Hair follicle dermal papilla cell (primary cell): ENCODE measurements around a stretch of chr3.

DNA sequence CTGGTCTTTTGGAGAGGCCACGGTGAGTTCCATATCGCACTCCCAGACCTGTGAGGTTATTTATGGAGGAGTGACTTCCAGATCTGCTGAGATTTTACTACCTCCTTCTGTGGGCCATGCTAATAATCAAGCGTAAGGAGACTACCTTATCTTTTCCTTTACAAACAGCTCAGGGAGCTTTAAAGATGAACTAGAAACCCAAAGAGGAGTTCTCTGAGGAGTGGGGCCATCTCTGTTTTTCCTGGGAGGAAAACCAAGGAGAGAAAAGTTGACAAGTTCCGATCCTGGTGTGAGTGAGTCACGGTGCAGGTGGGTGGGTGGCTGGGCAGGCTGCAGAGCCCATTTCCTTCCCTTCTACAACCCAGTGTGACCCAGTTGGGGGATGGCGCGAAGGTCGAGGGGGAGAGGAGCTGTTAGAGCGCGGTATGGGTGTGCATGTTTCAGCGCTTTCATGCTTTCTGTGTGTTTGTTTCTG, 3.6 kb downstream of the FAM43A start:
- CAGE, long polyA plus RNA: no peak

GRCh38 chr3:194740822-194741728, 55.4 kb downstream of the FAM43A start:
- CAGE, long polyA plus RNA: no peak

- CAGE, long polyA plus RNA: no peak
These were observed 139.0 kb downstream of the FAM43A start for GRCh38 chr3:194824583-194825172.

- CAGE, long polyA plus RNA: no peak
These were observed 185.1 kb downstream of the FAM43A start for GRCh38 chr3:194870871-194871151.

- CAGE, long polyA plus RNA: no peak
These were observed 176.8 kb downstream of the XXYLT1 start for GRCh38 chr3:195094079-195094584.

- CAGE, long polyA plus RNA: no peak
These were observed 168.3 kb downstream of the XXYLT1 start for GRCh38 chr3:195102696-195103063.

DNA sequence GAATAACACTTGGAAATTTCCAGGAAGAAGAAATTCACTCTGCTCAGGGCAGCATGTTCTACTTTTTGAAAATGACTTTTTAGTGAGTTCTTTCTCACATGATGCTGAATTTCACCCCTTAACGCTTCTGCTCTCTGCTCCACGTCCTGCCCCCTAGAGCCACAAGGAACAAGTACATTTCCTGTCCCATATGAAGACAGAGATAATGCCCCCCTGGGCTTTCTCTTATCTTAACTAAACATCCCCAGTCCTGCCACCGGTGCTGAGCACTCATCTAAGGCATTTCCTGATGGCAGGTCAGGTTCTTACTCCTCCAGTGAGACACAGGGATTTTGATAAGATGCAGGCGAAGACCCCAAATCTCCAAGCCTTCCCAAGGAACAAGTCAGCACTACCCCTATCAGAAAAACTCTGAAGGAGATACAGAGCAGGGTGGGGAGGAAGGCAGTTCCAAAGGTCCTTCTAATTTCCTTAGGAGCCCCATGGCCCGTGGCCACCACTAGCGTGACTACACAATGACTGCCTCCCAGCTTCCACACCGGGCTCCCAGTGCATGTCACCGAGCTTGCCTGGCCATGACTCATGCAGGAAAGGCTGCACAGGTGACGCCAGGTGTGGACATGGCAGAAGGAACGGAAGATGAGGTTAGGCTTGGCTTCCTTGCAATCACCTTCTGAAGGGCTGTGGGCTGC, 152.9 kb downstream of the XXYLT1 start:
- CAGE, long polyA plus RNA: no peak

GRCh38 chr3:195119424-195120800, 151.0 kb downstream of the XXYLT1 start:
- CAGE, long polyA plus RNA: no peak

DNA sequence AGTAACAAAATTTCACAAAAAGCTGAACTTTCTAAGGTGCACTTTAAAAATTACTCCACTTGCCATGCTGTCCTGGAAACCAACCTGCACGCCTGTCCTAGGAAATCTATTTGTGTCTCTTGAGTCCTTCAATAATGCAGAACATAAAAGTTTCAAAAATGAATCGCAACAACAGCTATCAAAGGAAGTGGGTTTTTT, 1.7 kb downstream of the ACAP2 start:
- CAGE, long polyA plus RNA: no peak

DNA sequence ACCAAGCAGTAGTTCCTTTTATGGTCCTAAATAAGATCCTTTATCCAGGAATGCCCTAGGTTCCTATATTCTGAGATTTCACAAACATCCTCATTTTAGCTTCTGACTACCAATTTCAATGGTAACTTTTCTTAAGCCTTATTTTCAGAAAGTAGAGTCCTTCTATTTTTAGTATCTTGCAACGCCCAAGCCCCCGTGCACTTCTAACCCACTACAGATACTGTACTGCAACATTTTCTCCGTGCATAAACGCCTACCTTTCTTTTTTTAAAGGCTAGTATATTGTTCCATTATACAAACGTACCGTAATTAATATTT, 1.3 kb downstream of the PPP1R2 start:
- CAGE, long polyA plus RNA: no peak

GRCh38 chr3:195549846-195550746, 7.0 kb upstream of the PPP1R2 start:
- CAGE, long polyA plus RNA: no peak

- CAGE, long polyA plus RNA: no peak
These were observed 15.5 kb upstream of the PPP1R2 start for GRCh38 chr3:195558586-195559021.

DNA sequence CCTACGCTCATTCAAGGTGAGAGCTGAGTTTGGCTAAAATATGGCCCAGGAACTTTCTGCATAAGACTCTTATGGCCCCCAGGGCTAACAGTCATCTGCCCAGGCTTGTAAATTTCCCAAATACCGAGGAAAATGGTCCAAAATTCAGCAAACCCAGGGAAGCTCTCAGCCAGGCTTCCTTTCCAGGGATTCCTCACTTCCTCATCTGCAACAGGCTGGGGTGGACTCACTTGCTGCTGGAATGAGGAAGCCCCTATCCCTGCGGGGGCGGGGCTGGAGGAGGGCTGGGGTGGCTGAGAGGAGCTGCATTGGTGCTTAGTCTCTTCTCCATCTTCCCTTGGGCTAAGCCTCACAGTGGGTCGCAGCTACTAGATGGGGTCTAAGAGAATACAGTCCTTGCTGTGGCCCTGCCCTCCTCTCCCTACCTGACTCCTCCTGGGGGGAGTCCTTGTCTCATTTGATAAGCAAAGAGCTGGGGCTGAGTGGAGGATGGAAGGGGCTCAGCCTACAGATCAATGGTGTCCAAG, 28.5 kb upstream of the APOD start:
- CAGE, long polyA plus RNA: no peak

DNA sequence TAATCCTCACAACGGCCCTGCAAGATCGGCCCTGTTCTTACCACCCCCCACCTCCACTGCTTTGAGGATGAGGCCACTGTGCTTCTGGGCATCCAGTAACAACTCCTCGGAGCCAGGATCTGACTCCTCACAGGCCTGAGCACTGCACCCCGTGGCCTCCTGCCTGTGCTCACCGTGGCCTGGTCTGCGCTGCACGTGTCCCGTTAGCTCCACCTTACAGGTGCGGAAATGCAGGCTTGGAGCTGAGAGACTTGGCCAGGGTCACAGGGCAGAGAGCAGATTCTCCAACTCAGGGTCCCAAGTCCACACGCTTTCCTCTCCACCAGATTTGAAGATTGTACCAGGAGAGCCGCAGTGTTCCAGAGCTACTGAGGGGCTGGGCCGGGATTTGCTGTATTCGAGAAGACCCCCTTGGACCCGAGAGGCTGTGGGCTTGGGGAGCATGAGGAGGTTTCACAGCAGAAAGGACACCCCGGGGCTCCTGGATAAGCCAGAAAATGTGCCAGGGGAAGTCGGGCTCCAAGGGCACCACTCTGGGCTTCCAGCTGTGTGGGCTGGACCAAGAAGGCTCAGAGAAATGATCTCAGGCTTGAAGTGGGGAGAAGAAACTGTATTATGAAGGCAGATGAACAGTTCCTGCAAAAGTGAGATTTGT, 32.5 kb upstream of the APOD start:
- CAGE, long polyA plus RNA: no peak

GRCh38 chr3:195747736-195748256, 27.0 kb downstream of the MUC20 start:
- CAGE, long polyA plus RNA: no peak

DNA sequence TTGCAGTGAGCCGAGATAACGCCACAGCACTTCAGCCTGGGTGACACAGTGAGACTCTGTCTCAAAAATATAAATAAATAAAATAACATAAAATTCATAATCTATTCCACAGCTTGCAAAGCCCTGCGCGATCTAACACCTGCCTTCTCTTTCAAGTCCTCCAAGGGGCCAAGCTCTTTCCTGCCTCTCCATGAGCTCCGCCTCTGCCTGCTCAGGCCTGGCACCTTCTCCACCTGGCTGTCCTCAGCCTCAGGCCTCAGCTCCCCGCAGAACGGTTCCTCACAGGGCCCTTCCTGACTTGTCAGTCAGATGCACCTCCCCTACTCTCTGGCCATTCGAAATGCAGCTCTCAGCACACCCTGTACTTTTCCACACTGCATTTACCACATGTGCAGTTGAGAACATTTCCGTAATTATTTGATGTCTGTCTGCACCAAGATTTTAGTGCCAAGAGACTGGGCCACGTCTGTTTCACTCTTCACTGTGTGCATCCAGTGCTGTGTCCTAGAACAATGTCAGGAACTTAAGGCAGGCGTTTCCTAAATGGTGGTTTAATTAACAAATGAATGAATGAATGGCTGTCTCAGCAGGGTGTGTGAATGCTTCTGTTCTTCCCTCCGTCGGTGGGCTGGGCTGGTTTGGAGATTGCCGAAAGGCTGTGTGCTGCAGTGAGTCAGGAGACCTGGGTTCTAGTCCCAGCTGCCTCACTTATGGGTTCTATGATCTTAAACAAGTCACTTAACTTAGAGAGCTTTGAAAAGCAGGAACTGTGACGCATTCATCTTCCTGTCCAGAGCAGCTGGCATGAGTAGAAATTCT, 5.5 kb downstream of the MUC4 start:
- CAGE, long polyA plus RNA: no peak

GRCh38 chr3:195848843-195849559, 37.3 kb upstream of the MUC4 start:
- CAGE, long polyA plus RNA: no peak

DNA sequence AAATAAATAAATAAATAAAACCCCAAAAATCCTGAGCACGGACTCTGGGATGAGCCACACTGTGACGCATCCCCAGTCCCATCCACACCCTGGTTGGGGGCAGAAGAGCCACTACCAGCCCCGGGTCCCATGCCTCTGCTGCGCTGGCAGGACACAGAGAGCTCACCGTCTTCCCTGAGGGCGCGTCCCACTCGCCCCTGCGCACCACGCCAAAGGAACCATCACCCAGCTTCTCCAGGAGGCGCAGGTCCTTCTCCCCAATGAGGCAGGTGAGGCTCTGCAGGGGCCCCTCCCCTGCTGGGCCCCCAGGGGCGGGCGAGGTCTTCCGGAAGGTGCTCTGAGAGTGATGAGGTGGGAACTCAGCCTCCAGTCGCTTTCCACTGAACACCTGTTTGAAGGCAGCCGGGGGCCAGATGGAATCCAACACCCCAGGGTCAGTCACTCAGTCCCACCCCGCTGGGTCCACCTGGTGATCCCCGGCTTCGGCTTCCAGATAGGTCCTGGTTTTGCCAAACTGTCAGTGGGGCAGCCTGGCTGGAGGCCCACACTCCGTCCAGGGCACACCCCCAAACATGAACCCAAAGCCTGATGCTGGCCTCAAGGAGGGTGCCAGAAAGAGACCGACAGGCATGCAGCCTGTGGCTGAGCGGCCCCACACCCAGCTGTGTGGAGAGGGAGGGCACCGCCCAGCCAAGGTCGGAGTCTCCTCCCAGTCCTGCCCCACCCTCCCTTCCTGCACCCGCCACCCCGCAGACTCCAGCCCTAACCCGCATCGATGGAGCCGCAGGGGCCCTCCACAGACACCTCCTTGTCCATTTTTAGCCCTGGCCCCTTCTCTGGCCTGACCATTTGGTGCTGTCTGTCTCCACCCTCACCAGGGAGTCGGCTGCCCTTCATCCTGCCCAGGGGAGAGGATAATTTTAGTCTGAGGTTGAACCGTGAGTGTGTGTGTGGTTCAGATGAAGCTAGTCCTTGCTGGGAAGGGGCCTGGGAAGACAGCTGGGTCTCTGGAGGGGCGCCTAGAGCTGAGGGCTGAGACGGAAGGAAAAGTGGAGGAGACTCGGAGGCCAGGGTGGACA, 23.4 kb downstream of the TNK2 start:
- CAGE, long polyA plus RNA: no peak

GRCh38 chr3:195896673-195897530, 11.4 kb downstream of the TNK2 start:
- CAGE, long polyA plus RNA: no peak

- CAGE, long polyA plus RNA: no peak
These were observed 33.6 kb upstream of the TNK2 start for GRCh38 chr3:195941699-195942611.